ENCODE measurements around the gene SERPINB11.

GRCh38 chr18:62632212-62632473, 83.2 kb upstream of the PHLPP1 start:
- PRO-cap, 8 experiments = no peak in any of the 8 experiments

- PRO-cap, 8 experiments = no peak in any of the 8 experiments
These were observed 63.3 kb upstream of the PHLPP1 start for GRCh38 chr18:62652007-62652436.

DNA sequence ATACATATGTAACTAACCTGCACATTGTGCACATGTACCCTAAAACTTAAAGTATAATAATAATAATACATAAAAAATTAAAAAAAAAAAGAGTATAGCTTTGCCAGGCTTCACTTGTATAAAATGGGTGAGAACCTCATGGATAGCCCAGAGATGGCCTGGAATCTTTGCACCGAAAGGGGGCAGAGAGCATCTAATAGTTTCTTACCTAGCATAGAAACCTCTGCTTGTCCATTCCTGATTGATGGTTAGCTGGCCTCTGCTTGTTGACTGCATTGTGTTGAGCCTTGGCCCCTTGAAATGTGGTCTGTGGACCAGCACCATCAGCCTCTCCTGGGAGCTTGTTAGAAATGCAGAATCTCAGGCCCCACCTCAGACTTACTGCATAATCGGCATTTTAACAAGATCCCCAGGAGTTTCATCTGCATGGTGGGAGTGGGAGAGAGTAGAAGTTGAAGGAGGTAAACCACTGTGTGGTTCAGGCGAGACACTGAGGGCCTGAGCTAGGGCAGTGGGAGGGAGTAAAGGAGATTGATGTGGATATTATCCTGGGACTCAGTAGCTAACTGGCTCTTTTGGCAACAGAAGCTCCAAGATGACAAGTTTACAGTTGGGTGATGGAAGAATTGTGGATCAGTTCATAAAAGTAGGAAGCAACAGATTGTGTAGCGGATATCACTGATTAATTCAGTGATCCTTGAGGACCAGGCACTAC, 20.7 kb downstream of the PHLPP1 start:
- PRO-cap, 8 experiments = no peak in any of the 8 experiments

DNA sequence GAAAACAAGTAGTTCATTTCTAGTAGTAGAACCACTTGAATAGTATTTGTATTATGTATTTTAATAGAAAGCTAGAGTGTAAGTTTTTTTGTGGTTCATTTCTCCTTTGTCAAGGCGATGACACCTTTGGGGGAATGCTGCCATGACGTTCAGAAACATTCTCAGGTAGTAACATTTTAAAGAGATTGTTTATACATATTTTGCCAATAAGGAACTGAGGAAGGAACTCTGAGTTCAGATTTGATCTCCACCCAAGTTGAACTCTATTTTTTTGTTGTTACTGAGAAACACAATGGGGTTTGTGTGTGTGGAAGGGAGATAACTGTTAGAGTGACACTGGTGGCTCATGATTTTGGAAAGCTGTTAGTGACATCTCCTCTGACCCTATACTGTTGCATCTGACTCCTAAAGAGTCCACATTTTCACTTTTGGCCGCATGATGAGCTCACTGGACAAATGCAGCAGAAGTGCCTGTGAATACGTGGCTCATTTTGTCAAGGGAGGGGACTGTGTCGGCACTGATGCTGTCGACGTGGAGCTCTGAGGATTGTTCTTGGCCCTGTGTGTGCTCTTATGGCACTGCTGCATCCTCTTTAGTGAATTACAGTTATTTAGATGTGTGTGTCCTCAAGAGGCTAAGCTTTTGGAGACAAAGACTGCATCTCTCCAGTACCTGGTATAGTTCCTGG, 135.2 kb downstream of the PHLPP1 start:
- PRO-cap, 8 experiments = no peak in any of the 8 experiments

- PRO-cap, 8 experiments = no peak in any of the 8 experiments
These were observed 171.7 kb downstream of the BCL2 start for GRCh38 chr18:63147739-63148332.

DNA sequence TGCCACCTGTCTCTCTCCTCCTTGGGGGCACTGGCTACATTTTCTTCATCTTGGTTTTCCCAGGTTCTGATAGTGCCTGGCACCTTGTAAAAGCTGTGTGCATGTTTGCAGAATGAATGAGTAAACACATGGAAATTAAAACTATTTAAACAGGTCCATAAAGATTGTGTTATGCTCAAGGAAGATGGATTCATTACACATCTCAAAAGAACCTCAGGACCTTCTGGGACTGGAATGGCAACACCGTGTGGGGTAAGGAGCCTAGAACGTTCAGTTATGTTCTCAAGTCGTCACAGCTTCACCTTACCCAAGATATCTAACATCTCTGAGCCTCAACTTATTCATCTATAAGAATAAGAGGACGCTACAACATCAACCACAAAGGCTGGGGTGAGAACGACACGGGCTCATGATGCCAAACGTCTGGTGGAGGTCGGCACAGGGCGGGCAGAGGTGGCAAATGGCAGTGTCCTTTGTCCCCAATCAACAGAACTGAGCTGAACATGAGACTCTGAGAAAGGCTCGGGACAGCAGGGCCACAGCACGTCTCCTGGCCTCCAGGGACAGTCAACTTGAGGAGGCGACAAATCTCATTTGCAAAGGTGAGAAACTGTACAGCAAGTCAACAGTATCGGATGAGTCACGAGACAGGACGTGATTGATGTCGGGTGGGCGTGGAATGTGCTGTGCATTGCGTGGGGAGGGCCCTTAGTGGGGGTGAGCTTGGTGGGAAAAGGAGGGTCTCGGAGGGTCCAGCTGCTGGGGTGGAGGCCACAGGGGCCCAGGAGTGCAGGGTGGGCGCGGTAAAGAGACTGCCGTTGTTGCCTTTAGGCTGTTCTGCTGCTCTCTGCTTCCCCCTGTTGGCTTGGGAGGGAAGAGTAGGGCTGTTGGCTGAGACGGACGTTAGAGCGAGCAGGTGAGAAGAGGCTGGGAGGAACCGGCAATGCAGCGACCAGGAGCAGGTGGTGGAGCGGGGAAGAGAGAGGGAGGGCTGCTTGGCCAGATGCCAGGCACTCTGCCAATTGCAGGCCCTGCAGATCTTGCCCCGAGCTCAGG, 164.5 kb downstream of the BCL2 start:
- PRO-cap, 8 experiments = peak in 7 of 8 experiments; most common plus-strand start position 514 of the sequence (in 6); most common minus-strand start position 574 of the sequence (in 7)

DNA sequence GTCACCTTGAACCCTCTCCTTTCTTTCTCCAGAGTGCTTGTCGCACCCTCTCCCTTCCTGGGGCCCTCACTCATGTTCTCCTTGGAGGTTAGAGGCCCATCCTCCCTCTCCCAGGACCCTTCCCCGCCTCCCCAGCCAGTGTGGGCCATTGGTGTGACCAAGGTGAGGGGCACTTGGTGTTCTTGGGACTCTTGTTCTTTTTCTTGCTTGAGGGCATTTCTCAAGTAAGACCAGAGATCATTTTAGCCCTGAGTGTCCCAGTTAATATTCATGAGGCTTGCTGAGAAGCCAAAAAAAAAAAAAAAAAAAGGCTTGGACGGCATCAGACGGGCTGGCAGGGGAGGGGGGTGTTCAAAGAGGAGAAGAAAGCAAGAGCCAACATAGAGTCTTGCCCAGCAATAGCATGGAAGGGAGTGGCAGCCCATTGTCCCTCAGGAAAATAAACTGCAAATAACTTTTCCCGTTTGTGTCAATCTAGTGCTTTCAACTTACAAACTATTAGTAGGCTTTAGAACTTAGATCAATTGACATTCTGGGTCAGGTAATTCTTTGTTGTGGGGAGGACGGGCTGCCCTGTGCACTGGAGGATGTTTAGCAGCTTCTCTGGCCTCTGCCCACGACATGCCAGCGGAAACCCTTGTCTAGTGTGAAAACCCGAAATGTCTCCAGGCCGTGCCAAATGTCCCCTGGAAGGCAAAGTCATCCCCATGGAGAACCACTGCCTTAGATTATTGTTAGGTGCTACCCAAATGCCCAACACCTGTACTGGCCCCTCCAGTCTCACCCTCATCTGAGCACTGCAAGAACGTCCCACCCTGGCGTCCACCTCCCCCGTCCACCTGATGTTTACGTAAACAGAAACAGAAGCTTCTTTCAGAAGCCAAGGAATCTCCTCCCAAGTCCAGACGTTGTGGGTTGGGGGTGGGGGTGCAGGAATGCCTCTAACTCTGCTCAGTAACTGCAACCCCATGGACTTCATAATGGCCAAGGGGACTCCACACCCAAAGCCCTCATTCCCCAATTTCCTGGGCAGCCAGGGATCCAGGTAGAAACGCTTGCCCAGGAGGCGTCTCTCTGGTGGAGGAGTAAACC, 163.4 kb downstream of the BCL2 start:
- PRO-cap, 8 experiments = no peak in any of the 8 experiments

- PRO-cap, 8 experiments = peak in 8 of 8 experiments; most common plus-strand start chr18:63162051 (in 7); most common minus-strand start chr18:63161810 (in 8)
These were observed 157.9 kb downstream of the BCL2 start for GRCh38 chr18:63161496-63162247.

GRCh38 chr18:63182319-63182645, 137.3 kb downstream of the BCL2 start:
- PRO-cap, 8 experiments = no peak in any of the 8 experiments

- PRO-cap, 8 experiments = no peak in any of the 8 experiments
These were observed 130.4 kb downstream of the BCL2 start for GRCh38 chr18:63189054-63189691.

GRCh38 chr18:63316728-63317563, 2.6 kb downstream of the BCL2 start:
- PRO-cap, 8 experiments = no peak in any of the 8 experiments

DNA sequence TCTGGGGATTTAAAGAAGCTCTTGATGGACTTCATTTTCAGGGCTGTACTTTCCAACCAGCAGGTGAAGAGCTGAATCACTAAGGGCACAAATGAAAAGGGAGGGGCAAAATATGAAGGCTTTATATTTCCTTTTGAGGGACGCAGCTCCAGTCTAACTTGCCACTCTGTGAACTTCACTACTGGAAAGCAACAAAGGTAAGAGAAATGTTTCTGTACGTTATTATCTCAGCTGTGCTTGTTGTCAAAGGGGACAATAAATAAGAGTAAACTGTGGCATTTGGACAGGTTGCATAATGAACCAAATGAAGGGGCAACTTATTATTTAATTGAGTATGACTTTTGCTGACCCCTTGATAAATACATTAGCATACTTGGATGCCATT, at the start of gene SERPINB11:
Gene SERPINB11, plus strand, starts transcription at position 151 of the 385 bp plus-strand sequence.
- PRO-cap, 8 experiments = no peak in any of the 8 experiments

GRCh38 chr18:65751324-65751733, 517 bp downstream of the CDH7 start:
- PRO-cap, 8 experiments = no peak in any of the 8 experiments

DNA sequence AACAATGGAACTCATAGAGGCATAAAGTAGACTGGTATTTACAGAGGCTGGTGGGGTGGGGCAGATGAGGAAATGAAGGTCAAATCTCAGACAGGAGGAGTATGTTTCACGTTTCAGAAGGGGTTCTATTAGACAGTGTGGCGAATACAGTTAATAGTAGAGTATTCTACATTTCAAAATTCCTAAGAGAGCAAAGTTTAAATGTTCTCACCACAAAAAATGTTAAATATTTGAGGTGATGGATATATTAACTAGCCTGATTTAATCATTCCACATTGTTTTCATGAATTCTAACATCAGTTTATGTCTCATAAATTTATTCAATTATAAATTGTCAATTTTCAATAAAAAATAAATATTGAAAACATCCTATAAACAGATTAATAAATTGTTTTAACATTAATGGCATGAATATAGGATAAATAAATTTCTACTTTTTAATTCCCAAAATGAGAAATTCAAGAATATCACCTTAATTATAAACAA, 4.5 kb downstream of the CDH19 start:
- PRO-cap, 8 experiments = no peak in any of the 8 experiments

DNA sequence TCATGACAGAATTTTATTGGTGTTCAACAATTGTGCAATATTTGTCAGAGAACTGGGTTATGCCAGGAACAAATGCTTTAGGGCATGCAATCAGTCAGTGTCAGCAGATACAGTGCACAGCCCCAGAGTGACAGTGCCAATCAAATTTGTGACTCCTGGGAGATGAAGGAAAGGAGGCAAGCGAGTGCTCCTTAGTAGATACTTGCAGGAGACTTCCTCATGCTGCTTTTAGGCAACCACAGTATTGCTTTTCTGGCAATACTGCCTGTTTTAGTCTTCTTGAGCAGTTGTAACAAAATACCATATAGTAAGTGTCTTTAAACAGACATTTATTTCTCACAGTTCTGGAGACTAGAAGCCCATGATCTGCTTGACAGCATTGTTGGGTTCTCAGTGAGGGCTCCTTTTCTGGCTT, 81.4 kb upstream of the DSEL start:
- PRO-cap, 8 experiments = no peak in any of the 8 experiments

GRCh38 chr18:68874496-68874824, 76.6 kb downstream of the CCDC102B start:
- PRO-cap, 8 experiments = no peak in any of the 8 experiments

DNA sequence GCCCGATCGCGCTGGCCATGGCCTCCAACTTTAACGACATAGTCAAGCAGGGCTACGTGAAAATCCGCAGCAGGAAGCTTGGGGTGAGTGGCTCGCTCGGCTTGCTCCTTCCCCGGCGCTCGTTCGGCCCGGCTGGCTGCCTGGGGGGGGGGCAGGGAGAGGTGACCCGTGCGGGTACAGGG, 431 bp downstream of the DOK6 start:
- PRO-cap, 8 experiments = no peak in any of the 8 experiments

GRCh38 chr18:69935177-69936026, 12.3 kb downstream of the CD226 start:
- PRO-cap, 8 experiments = peak in 5 of 8 experiments; most common plus-strand start chr18:69935661 (in 2); most common minus-strand start chr18:69935394 (in 4)

- PRO-cap, 8 experiments = no peak in any of the 8 experiments
These were observed 4.4 kb downstream of the SOCS6 start for GRCh38 chr18:70293187-70293609.

- PRO-cap, 8 experiments = no peak in any of the 8 experiments
These were observed 12.4 kb downstream of the SOCS6 start for GRCh38 chr18:70300893-70302052.

Data from peripheral blood mononuclear cell (primary cell).